Occipital lobe (tissue), 2 donors: ENCODE measurements around a stretch of chr12.

GRCh38 chr12:130632780-130633156, 83.3 kb downstream of the RIMBP2 start:
- RAMPAGE, long total RNA: no peak

- RAMPAGE, long total RNA: no peak
Measured at GRCh38 chr12:130713252-130713698, 2.8 kb downstream of the RIMBP2 start.

- RAMPAGE, long total RNA: no peak
Measured at GRCh38 chr12:130873523-130874314, 1.9 kb downstream of the RAN start.

- RAMPAGE, long total RNA: no peak
Measured at GRCh38 chr12:130878878-130879826, 7.3 kb downstream of the RAN start.

DNA sequence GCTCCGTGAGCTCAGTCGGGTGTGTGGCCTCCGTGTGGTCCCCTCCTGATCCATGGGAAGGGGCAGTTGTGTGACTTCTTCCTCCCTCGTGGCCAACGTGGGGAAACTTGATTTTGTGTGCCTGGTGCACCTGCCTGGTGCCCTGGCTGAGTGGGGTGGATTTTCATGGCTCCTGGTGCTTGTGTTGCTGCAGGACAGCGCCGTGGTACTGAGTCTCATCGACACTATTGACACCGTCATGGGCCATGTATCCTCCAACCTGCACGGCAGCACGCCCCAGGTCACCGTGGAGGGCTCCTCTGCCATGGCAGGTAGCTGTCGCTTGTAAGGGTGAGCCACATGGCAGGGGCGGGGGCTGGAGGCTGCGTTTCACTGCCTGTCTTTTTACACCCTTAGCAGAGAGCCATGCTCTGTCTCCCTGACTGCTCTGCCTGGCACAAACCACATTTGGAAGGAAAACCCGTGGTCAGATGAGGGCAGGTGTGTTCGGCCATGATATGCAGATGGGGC, 49.3 kb downstream of the ADGRD1 start:
- RAMPAGE, long total RNA: no peak

DNA sequence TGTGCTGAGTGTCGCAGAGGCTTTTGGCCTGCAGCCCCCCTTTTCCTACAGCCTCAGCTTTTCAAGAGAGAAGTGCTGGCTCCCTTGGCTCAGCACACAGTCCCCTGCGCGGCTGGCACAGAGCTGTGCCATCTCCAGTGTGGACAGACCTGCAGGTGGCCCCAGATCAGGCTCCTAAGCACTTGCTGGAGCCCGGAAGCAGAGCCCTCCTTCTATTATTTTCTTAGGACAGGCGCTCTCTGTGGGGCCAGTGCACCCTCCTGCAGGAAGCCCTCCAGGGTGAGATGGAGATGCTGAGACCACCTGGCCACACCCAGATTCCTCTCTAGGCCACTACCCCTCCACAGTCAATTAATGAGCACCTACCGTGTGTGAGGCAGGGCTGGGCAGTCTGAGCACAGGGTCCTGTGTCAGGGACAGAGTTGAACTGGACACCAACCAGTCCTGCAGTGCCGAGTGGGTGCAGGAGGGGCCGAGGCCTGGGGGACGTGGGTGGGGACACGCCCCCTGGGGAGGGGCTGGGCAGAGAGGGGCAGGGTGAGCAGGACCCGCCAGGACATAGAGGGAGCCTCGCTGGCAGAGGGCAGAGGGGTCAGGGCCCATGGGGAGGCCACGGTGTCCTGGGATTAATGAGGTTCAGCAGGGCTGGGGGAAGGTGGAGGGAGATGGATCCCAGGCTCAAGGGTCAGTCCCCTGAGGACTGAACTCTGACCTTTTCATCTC, 267.8 kb downstream of the ADGRD1 start:
- RAMPAGE, long total RNA: no peak

DNA sequence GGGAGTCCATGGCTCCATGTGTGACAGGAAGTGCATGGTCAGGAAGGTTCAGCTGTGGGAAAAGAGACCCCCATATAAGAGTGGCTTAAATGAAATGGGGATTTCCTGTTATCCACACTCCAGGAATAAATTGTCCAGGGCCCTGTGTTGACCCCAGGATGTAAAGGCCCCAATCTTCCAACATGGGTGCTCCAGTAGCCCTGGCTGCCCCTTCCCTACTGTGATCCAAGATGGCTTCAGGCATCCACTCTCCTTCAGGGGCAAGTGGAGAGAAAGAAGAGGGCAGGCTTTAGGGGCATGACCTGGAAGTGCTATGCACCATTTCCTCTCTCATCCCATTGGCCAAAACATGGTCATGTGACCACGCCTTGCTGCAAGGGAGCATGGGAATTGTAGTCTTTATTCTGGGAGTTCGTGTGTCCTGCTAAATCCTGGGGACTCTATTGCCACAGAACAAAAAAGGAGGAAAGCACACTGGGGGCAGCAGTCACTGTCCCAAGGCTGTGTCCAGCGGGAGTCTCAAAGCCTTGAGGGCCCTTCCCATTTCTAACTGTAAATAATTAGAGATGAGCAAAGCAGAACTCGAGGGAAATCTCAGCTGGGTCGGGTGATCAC, 289.2 kb downstream of the ADGRD1 start:
- RAMPAGE, long total RNA: no peak

DNA sequence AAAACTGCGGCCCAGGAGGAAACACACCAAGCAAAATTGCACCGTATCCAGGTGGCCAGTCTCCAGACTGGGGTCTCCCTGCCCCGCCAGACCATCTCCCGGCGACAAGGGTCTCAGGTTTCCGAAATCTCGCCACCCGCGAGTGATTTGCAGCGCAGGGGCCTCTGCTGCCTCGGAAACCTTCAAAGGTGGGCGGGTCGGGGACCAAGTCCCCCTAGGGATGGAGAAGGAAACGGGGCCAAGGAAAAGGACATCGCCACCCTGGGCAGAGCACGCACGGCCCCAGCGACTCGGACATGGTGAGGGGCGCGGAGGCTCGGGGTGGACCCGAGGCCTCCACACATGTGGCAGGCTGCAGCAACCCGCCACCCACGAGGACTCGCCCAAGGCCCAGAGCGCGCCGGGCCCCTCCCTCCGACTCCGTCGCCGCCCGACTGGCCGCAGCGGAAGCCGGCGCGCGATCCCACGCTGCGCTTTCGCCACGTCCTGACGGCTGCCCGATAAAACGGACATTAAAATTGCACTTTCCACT, 418 bp upstream of the SFSWAP start:
- RAMPAGE, long total RNA: no peak

DNA sequence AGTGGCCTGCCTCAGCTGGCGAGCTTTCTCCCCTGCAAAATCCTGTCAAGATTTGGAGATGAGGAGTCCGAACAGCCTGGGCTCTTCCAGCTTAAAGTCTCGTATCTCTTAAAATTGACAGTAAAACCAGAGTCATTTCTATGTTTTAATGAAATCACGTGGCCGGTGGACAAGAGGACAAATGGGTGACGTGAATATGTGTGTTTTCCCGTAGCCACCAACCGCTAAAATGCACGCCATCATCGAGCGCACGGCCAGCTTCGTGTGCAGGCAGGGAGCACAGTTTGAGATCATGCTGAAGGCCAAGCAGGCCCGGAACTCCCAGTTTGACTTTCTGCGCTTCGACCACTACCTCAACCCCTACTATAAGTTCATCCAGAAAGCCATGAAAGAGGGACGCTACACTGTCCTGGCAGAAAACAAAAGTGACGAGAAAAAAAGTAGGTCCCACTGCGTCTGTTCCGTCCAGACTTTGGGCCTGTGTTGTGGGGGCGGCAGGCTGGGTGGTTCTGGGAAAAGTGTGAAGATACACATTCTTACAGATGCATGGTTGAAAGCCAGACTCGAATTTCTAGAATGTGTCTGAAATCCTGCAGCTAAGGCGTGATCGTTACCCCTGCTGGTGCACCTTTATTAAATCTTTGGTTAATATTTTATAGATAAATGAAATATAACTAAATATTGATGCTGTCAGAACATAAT, 14.5 kb downstream of the SFSWAP start:
- RAMPAGE, long total RNA: no peak

DNA sequence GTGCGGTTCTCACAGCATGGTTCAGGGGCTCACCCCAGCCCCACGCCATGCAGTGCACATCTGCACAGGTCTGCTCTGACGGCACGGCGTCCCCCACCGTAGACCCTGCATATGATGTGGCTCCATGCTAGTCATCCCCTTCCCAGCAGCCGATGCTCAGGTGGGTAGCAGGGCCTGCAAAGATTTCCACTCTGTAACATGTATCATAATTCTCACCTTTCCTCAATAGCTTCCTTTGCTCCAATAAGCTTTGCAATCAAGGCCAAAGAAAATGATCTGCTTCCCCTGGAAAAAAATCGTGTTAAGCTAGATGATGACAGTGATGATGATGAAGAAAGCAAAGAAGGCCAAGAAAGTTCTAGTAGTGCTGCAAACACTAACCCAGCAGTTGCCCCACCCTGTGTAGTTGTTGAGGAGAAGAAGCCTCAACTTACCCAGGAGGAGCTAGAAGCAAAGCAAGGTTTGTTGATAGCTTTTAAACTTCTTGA, 53.4 kb downstream of the SFSWAP start:
- RAMPAGE, long total RNA: no peak

DNA sequence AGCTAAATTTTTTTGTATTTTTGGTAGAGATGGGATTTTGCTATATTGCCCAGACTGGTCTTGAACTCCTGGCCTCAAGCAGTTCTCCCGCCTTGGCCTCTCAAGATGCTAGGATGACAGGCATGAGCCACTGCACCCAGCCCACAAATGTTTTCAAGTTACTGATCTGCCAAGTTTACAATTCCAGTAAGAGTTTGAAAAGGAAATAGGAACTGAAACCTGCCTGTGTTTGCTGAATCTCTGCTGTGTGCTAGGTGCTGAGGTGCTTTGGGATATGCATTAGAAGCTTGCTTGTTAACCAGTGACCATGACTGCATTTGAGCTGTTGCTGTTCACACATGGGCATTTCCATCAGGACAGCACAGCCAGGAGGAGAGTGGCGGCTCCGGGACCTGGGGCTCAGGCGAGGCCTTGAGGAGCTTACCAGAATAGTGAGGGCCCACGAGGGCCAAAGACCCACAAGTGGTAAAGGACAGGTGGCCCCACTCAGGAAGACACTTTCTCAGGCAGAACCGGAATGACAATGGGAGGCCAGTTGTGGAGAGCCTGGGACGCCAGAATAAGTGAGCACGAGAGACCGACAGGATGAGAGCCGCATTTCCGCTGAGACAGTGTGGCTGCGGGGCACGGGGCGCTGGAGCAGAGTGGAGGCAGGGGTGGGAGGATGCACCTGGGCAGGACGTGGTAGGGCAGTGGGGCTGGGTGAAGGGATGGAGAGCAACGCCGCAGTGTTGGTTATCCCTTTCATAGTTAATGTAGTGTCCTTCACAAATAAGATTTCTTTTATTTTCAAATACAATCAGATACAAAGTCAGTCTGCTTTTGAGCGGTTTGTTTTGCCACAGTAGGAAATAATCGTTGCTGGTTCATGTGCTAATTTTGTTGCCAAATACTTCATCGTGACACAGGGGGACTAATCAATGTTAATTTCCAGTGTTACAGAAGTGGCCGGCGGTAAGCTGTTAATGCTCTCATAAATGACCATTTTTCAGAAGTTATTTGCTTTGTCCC, 54.4 kb upstream of the MMP17 start:
- RAMPAGE, long total RNA: no peak

DNA sequence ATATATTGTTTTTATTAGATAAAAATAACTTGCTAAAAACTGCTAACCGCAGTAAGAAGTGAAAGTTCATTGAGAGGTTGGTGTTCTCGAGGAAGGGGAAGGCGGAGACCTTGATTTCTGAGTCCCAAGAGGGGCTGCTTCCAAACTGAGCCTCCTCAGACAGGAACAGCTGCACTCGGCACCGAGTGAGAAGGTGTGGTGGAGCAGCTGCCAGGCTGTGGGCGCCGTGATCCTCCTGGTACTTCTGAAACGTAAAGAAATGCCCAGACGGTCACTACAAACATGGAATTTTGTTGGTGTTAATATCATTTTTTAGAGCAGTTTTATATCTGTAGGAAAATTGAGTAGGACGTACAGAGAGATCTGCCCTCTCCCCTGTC, 4.6 kb upstream of the PUS1 start:
- RAMPAGE, long total RNA: no peak

DNA sequence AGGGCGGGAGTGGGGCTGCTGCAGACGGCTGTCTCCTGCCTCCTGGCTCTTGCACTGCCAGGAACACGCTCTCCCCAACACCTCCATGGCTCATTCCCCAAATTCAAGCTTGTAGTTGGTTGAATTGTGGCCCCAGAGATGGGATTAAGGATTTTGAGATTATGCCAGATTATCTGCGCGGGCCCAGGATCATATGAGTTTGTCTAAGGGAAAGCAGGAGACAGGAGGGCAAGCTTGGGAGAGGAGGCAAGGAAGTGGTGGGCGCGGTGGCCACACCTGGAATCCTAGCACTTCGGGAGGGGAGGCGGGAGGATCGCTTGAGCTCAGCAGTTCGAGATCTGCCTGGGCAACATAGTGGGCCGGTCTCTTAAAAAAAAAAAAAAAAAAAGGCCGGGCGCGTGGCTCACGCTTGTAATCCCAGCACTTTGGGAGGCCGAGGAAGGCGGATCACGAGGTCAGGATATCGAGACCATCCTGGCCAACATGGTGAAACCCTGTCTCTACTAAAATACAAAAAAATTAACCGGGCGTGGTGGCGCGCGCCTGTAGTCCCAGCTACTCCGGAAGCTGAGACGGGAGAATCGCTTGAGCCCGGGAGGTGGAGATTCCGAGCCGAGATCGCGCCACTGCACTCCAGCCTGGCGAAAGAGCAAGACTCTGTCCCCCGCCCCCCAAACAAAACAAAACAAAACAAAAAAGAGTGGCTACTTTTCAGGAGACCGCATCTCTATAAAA, 921 bp upstream of the PUS1 start:
- RAMPAGE, long total RNA: no peak

DNA sequence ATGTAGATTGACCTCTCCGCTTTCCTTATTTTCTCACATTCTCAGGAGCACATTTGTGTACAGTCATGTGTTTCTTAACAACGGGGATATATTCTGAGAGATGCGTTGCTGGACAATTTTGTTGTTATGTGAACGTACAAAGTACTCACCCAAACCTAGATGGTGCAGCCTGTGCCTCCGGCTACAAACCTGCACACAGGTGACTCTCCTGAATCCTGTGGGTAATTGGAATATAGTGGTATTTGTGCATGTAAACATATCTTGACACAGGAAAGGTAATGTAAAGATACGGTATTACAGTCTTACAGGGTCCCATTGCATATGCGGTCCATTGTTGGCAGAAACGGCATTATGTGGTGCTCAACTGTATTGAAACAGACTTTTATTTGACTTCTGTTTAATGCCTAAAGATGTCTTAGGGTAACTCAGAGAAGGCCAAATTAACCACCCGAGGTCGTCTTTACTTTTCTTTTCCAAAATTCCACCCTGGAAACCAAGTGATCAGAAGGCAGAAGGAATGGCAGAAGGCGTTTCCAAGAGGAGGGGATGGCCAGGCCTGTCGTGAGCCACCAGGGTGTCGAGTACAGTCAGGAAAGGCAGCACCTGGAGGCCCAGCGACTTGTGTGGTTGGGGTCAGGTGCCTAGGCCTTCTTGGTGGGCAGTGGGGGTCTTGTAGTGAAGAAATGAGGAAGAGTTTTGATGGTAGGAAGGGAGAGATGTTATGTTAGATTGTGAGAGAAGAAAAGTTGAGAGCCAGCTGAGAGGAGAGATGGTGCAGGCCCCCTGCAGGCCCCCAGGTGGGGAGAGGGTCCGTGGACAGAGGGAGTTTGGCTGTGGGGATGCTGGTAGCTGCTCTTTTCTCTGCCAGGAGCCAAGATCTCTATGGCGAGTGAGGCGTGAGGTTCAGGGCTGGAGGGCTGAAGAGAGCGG, 44.0 kb downstream of the EP400 start:
- RAMPAGE, long total RNA: no peak

DNA sequence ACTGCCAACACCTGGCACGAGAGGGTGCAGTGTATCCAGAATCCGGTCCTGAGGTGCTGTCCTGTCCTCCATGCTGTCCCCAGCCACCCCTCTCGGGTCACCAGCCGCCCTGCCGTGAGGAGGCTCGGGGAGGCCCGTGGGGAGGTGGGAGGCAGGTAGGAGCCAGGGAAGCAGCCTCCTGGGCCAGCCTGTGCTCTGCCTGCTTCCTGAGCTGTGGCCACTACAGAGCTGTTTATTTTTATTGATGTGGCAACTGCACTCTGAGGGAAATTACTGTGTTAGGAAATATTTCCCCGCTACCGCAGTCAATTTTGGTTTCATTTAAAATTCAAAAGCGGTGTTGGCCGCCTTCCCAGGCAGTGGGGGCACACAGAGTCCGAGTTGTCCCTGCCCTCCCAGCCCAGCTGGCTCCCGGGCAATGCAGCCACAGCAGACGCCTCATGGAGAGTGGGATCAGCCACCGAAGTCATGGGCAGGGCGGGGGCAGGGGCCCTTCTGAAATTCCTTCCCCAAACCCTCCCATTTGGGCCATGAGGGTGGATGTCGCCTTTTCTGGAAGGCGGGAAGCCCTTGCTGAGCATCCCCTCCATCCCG, 18.4 kb downstream of the NOC4L start:
- RAMPAGE, long total RNA: no peak

DNA sequence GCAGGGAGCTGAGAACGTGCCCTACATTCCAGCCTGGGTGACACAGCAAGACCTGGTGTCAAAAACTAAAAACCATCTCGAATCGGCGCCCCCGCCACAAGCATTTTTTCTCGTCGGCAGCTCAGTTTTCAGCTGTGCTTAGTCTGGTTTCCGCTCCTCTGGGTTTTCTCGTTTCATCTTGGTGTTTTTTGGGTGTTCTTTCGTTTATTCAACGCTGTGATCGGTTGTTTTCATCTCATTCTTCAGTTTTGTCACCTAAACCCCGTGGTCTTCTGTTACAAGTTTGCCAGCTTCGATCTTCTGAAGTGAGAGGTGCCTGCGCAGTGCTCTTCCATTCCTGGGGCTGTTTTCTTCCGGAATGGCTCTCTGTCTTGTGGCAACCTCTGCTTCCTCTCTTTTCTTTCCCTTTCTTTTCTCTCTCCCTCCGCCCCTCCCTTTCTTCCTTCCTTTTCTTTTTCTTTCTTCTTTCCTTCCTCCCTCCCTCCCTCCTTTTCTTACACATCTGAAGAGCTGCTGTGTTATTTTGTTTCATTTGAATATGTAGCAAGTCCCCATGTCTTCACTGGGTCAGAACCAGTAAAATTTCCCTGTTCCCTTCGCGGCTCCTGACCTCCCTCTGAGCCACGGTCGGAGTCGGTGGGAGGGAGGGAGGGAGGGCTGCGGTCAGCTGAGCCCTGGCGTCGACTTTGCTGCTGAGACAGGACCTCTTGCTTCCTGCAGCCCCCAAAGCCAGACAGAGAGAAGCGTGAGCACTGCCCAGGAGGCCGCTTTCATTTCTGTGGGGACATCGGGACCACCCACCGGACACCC, 41.7 kb downstream of the NOC4L start:
- RAMPAGE, long total RNA: no peak

- RAMPAGE, long total RNA: no peak
Measured at GRCh38 chr12:132437173-132437475, 52.8 kb upstream of the FBRSL1 start.

- RAMPAGE, long total RNA: no peak
Measured at GRCh38 chr12:132476844-132477514, 13.0 kb upstream of the FBRSL1 start.

DNA sequence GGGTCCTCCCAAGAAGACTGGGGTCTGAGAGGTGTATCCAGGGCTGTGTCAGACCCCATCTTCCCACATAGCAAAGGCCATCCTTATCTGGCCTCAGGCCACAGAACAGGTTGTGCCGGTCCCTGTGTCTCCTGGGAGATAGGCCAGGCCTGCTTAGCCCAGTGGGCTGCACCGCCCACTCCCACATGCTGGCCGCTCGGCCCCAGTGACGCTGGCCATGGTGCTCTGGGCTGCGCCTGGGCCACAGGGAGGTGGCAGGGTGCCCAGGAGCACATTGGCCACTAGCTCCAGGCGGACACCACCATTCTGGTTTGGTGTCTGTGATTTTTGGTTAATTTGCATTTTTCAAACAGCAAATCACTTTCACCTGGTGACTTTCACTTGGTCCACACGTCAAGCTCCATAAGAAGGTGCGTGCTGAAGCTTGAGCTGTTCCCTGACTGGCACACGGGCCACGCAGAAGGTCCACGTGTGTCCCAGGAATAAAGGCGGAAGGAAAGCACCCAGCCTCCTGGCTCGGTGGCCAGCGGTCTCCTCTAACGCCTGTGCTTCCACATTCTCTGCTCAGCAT, 4.5 kb downstream of the FBRSL1 start:
- RAMPAGE, long total RNA: no peak

DNA sequence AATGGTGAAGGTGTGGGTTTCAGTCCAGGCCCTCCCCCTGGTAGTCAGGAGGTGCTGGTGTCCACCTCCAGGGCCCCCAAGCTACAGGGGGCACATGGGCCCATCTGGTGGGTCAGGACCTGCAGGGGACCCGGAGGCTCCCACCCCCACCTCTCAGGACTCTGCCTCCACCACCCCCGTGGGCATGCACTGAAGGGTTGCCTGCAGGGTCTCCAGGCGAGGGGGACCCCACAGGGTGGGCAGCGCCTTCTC, 21.0 kb downstream of the FBRSL1 start:
- RAMPAGE, long total RNA: no peak